Metanephros (tissue), 2 donors: ENCODE measurements around a stretch of chr7.

- RAMPAGE, long total RNA, result no peak
Measured at GRCh38 chr7:41942407-41942803, 239.5 kb upstream of the INHBA start.

DNA sequence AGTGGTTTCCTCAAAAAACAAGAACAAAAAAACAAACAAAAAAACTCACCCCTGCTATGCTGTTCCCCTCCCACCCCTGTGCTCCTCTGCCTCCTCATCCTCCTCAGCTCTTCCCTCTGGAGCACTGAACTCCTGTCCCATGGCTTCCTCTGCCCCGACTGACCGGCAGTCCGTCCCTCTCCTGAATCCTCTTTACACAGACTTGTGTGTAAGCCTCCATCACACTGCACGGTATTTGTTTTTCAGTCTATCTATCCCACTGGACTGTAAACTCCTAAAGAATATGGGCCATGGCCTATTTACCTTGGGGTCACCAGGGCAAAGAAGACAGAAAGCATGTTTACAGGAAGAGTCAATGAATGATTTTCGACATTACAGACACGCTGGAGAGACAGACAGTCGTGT lies 265.3 kb downstream of the GLI3 start:
- RAMPAGE, long total RNA, result no peak

GRCh38 chr7:42050395-42050782 lies 186.6 kb downstream of the GLI3 start:
- RAMPAGE, long total RNA, result no peak

DNA sequence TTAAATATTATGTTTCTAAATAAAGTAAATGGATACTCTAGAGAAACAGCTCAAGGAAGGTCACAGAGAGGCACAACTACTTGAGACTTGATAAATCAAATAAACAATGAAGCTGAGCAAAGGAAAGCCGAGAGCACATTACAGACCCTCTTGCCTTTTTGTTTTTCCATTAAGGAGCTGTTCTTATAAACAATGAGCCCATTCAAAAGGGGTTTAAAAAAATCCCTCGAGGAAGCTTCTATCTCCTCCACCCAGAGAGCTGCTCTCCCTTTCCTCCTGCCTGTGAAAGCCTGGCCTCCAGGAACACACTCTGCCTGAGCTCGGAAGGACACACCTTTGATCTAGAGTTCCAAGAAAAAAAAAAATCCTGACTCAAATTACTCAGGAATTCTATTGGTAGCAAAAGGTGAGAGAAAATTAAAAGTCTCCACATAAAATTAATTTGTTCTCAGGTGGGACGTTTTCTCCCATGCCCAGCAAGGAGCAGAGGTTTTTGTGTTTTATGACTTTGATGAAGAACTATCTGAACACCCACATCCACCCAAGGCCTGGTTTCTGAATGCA lies 43.8 kb downstream of the GLI3 start:
- RAMPAGE, long total RNA, result no peak

GRCh38 chr7:42219329-42219836 lies 17.6 kb downstream of the GLI3 start:
- RAMPAGE, long total RNA, result no peak

DNA sequence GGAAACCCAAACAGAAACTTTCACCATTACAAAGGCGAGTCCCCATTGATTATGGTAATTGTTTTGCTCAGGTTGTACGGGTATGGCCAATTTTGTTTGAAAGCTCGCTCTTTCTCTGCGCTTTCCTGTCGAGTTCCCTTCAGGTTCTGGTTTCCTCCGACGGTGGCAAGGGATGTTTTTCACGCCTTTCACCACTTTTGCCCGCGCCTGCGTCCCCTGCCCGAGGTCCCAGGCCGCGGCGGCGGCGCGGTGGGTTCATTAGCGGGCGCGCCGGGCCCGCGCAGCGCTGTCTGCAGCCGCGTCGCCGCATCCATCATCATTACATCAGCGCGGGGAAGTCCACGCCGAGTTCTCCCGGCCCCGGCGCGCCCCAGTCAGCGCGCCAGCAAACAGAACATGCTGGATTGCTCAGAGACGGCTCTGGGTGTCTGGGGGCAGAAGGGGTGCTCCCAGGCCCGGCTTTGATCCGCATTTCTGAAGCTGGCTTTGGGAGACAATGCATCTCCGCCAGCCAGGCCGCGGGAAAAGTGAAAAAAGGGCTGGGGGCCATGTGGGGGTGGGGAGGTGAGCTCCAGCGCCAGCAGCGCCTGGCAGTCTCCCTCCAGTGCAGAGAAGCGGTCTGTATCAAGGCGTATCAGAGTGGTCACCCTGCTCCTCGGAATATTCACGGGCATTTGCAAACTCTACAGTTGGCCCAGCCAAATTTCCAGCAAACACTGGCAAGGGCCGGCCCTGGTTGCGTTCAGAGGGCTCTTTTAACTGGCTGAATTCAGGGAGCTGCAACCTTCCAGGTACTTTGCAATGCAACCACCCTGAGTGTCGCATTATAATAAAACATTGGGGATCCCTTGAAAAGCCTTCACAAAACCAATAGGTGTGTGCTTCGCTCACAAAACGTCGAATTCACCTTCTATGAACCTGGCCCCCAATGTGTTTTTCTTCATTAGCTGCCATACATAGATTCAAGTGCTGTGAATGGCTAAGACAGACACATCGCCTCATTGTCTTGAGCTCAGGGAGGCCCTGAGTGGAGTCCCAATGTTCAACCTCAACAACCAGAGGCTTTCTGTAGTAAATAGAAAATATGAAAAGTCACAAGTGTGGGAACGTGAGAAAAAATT lies 8.8 kb downstream of the GLI3 start:
- RAMPAGE, long total RNA, result no peak

DNA sequence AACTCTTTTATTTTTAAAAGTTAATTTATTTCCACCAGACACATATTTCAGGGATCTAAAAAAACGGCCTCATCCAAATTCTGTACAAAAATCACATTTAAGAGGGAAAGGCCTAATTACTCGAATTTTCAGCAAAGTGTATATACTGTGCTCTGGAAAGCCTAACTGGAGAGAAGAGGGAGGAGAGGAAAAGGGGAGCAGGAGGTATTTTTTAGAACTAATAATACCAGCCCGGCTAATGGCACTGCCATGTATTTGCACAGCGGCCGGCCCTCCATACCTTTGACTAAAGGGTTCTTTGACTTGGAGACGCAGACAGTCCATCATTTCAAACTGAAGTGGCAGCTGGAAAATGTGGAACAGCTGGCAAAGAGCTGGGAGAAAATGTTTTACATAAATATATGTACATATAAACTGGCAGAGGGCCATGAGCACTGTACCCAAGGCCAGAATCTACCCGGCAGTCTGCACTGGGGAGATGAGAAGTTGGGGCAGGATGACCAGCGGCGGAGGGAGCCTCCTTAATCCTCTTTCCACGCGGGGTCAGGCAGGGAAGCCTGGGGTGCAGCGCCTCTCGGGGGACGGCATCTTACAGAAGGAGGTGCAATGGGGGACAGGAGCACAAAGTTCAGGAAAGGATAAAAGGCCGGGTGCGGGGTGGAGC lies 1.4 kb downstream of the GLI3 start:
- RAMPAGE, long total RNA, result no peak

- RAMPAGE, long total RNA, result no peak
Measured at GRCh38 chr7:42493333-42494073, 256.5 kb upstream of the GLI3 start.

- RAMPAGE, long total RNA, result no peak
Measured at GRCh38 chr7:42913409-42914025, 1.6 kb upstream of the C7orf25 start.

- RAMPAGE, long total RNA, result no peak
Measured at GRCh38 chr7:43632157-43632958, 49.5 kb downstream of the STK17A start.

- RAMPAGE, long total RNA, result no peak
Measured at GRCh38 chr7:43649583-43650360, 66.9 kb downstream of the STK17A start.

- RAMPAGE, long total RNA, result no peak
Measured at GRCh38 chr7:43651001-43651806, 68.3 kb downstream of the STK17A start.

DNA sequence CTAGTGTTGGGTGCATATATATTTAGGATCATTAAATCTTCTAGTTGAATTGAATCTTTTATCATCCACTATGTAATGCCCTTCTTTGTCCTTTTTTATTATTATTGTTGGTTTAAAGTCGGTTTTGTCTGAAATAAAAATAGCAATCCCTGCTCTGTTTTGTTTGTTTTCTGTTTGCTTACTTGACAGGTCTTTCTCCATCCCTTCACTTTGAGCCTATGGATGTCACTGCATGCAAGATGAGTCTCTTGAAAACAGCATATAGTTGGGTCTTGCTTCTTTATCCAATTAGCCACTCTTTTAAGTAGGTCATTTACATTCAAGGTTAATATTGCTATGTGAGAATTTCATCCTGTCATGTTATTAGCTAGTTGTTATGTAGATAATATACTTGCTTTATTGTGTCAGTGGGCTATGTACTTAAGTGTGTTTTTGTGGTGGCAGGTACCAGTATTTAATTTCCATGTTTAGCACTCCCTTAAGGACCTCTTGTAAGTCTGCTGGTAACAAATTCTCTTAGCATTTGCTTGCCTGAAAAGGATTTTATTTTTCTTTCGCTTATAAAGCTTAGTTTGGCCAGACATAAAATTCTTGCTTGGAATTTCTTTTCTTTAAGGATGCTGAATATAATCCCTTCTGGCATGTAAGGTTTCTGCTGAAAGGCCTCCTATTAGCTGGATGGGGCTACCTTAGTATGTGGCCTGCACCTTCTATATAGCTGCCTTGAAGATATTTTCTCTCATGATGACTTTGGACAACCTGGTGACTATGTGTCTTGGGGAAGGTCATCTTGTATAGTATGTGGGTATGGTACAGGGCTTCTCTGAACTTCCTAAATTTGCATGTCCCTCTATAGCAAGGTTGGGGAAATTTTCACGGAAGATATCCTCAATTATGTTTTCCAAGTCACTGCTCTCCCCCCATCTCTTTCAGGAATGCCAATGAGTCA lies 25.5 kb downstream of the COA1 start:
- RAMPAGE, long total RNA, result no peak

GRCh38 chr7:43869829-43870192 lies 494 bp upstream of the MRPS24 start:
- RAMPAGE, long total RNA, result no peak

DNA sequence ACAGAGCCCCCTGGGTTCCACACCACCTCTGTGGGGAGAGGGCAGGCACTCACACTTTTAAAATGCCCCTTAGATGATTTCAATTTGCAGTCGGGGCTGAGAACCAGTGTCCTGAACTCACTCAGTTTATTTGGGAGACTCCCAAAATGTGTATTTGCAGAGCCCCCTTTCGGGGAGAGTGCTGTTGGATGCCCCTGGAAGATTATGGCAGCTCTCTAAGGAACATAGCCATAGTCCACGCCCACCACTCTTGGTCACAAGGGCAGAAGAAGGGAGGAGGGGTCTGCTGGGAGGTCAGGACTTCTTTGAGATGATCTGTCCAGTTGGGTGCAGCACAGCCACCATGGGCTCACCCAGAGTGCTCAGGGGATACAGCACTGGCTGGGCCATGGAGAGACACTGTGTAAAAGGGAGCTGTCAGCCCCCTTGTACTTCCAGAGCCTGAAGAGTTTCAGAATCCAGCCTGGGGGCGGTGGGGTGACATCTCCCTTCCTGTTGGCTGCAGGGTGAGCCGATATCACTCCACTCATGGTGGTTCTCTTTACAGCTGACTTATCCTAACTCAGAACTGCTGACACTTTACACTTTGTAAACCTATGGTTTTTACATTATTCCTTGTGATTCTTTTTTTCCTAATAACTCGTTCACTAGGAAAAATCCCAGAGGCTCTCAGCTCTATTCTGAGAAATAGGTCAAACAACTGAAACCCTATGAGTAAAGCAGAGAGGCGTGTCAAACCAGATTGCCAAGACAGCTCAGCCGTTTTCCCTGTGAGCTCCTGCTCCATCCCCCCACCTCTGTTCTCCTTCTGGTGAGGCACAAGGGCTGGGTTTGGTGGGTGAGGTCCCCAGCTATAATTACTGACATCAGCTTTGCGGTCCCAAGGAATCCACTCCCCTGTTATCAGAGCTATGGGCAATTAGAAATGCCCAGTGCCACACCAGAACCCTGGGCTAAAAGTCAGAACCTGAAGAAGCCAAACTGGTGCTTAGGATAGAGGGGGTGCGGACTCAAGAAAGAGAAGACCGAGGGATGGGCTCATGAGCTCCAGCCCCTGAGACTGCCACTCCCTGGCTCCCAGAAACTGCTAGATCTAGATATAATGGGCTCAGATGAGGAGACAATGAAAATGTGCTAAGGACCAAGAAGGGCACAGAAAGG lies 3.2 kb upstream of the MRPS24 start:
- RAMPAGE, long total RNA, result no peak

DNA sequence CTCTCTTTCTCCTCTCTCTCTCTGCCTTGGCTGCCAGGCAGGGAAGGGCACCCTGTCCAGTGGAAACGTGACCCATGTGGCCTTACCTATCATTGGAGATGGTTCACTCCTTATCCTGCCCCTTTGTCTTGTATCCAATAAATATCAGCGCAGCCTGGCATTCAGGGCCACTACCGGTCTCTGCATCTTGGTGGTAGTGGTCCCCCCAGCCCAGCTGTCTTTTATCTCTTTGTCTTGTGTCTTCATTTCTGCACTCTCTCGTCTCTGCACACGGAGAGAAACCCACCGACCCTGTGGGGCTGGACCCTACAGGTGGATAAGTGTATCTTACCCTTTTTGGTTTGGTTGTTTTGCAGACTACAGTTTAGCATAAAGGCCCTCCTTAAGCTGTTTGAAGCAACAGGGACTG lies 23.0 kb downstream of the SPDYE1 start:
- RAMPAGE, long total RNA, result no peak

DNA sequence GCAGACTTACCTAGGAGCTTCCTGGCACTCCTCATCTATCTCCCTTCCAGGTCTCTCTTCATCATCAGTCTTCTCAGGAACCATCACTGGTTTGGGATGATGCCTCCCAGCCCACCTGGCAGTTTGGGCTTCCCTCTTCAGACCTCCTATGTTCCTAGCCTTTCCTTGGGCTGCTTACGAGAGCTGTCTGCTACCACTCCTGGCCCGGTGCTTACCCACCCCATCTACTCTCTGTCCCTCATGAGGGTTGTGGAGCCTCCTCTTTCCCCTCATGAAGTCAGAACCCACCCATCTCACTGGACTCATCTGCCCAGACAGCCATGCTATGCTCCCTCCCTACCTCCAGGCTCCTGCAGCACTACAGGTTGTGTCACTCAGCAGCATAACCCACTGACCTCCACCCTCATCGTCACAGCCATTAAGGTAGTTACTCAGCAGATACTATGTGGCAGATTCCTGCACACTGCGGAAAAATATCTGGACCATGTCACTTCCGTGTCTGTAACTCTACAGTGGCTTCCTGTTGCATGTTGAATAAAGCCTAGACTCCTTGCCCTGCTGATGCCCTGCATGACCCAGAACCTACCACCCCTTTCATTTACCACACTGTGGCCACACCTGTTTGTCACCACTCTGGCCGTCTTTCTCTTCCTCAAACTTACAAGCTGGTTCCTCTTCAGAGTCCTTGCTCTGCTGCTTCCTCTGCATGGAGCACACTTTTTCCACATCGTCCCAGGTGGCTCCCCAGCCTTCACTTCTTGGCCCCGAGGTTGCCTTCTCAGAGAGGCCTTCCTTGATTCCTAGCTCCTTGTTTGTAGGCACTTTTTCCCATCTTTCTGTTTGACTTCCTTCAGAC lies 2.0 kb downstream of the DBNL start:
- RAMPAGE, long total RNA, result no peak

- RAMPAGE, long total RNA, result no peak
Measured at GRCh38 chr7:44096945-44097756, 7.0 kb upstream of the AEBP1 start.

- RAMPAGE, long total RNA, result no peak
Measured at GRCh38 chr7:44102001-44102850, 1.9 kb upstream of the AEBP1 start.

DNA sequence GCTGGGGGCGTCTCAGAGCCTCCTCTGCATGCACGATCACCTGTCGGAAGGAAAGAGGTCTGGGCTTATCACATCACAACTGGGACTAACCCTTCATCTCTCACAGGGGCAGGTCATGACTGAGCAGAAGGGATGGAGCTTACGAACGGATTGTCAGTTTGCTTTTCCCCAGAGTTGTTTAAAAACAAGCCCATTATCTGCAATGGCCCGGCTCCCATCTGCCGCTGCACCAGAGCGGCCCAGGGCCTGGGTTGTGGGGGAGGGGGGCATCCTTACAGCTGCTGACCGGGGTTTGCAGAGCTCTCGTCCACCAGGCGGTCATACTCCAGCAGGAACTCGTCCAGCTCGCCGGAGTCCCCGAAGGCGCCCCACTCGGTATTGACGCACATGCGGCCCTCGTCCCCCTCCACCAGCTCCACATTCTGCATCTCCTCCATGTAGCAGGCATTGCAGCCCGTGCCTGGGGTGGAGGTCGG lies 6.3 kb upstream of the MYL7 start:
- RAMPAGE, long total RNA, result no peak